ENCODE results near the gene EGFLAM.

DNA sequence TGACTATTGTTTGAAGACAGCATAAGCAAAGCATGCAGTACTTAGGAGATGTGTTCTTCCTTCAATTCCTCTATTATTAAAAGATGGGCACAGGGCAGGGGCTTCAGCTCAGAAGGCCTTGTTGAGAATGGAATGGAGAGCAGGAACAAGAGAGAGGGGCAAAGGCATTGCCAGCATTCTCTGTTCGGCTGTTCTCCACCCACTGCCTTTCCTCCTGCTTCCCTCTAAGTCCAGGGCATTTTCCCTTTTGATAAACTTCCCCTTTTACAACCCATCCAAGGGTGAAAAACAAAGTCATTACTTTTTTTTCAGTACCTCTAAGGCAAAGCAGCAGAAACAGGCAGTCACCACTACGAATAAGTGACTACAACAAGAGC lies 12.9 kb downstream of the IL7R start:
- PRO-cap = no peak

GRCh38 chr5:36305358-36306069 lies 3.8 kb upstream of the RANBP3L start:
- PRO-cap = no peak

DNA sequence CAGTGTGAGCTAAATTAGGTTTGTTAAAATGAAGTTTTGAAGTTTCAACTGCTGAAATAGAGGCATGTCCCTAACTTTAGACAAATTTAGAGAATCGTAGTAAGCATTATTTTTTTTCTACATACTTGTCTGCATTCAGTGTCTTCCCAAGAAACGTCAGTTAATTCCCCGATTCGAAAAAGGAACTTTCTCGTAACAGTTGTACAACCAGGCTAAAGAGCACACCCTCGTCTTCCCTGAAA lies 468 bp upstream of the SLC1A3 start:
- PRO-cap = no peak

- PRO-cap = no peak
Measured at GRCh38 chr5:36689095-36689683, 82.8 kb downstream of the SLC1A3 start.

GRCh38 chr5:36689830-36690884 lies 83.8 kb downstream of the SLC1A3 start:
- PRO-cap = no peak

DNA sequence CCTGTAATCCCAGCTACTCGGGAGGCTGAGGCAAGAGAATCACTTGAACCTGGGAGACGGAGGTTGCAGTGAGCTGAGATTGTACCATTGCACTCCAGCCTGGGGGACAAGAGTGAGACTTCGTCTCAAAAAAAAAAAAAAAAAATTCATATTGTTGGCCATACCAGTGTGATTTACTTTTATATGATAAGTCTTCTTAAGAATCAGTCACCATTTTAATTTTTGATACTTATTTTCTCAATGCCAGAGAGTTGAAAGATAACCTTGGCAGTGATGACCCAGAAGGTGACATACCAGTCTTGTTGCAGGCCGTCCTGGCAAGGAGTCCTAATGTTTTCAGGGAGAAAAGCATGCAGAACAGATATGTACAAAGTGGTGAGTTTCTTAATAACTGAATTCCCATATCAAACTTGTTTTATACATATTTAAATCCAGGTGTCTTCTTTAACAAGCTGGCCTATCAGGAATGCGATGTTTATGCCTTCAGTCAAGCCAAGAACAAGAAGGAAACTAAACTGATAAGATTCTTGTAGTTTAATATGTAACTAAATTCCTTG lies 81.4 kb downstream of the NIPBL start:
- PRO-cap = no peak

- PRO-cap = no peak
Measured at GRCh38 chr5:36966874-36967013, 90.2 kb downstream of the NIPBL start.

DNA sequence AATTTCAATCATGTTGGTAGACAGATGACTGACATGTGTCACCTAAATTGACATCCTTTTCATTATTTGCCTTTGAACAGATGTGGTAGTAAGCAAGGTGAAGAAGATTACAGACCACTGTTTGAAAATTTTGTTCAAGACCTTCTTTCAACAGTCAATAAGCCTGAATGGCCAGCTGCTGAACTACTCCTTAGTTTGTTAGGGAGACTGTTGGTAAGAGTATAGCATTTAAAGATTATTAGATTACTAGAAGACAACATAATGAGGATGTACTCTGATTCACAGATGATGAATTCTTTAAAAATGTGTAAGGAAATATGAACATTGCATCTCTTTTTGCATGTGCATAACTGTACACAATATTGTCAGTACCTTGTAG lies 139.4 kb downstream of the NIPBL start:
- PRO-cap = no peak

DNA sequence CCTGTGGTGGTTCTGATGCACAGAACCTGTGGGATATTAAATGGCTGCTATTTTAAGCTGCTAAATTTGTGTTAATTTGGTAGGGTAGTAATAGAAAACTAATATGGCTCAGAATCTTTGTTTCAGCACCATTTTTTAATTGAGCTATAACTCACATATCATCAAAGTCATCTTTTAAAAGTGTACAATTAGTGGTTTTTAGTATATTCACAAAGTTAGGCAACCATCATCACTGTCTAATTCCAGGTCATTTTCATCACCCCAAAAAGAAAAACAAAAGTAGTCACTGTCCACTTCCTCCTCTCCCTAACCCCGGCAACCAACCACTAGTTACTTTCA lies 51.6 kb downstream of the CPLANE1 start:
- PRO-cap = no peak

- PRO-cap = no peak
Measured at GRCh38 chr5:37553126-37553511, 174.0 kb downstream of the WDR70 start.

- PRO-cap = no peak
Measured at GRCh38 chr5:37833802-37834368, 6.0 kb downstream of the GDNF start.

DNA sequence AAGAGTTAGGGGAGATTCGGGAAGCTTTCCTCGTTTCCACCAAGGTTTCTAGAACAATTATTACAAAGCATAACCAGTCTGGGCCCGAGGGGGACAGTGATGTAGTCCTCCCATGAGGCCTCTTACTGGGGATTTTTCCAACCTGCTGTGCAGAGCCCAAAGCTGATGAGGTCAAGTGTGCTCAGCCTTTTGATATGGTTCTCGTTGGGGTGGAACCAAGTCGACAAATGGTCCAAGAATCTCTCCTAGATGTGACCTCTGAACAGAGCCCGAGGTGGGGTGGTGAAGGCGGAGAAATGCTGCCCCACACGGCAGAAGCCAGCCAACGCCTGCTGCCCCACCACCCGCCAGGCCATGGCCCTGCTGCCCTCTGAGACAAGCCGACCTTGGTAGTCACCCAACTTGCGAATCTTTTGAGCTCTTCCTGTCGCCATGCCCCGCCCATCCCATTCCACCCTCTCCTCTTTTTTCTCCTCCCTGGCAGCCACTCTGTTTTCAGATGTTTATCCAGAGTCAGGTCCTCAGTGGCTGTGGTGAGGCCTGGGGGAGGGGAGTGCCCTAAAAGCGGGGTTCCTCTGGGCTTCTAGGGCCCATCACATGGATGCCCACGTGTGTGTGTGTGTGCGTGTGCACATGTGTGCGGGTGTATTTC lies 91.5 kb upstream of the EGFLAM start:
- PRO-cap = no peak

DNA sequence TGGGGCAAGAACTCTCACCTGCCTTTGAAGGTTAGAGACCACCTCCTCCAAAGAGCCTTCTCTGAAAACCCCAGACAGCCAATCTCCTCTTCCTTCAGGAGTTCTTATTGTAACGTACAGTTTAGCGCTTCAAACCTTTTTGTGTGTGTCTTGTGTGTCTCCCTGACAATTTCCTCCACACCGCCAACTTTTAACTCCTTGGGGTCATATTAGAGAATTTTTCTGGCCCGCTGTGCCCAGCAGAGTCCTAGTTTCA lies 90.1 kb upstream of the EGFLAM start:
- PRO-cap = no peak

GRCh38 chr5:38258278-38259428 lies at the start of gene EGFLAM:
TSS of gene EGFLAM (plus strand) at chr5:38258559.
- PRO-cap = no peak

- PRO-cap = no peak
Measured at GRCh38 chr5:38463637-38464642, 92.5 kb downstream of the LIFR start.

DNA sequence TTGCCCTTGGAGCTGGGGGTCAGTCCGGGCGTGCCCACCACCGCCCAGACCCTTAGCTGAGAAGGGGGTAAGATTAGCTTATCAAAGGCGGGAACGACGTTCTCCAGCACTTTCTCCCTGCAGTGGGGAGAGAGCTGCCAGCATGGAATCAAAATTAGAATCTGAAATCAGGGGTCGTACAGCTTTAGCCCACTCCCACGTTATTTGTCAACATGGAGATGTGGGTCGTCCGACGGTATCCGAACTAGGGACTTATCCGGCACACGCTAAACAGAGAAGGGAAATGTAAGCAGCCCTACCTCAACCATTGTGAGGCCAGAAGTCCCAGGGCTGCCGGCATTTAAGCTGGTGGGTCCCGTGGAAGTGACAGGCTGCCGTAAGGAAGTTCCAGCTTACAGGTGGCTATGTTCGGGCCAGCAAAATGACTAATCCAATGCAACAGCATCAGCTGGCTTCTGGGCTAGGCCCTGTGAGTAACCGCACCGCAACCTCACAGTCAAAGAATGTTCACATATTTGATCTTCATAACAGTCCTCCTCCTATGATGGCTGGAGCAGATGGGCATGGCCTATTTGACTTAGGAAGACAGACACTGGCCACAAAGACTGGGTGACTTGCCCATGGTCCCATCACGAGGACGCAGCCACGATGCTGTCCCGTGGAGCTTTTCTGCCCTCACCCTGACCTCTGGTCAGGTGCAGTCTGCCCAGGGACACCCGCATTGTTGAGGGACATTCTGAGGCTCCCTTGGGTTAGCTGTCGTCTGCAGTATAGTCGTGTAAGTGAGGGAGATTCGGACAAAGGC lies 88.3 kb downstream of the LIFR start:
- PRO-cap = unidirectional peak, minus-strand start at position 365 of the sequence

GRCh38 chr5:38979523-38980282 lies 94.5 kb downstream of the RICTOR start:
- PRO-cap = no peak

DNA sequence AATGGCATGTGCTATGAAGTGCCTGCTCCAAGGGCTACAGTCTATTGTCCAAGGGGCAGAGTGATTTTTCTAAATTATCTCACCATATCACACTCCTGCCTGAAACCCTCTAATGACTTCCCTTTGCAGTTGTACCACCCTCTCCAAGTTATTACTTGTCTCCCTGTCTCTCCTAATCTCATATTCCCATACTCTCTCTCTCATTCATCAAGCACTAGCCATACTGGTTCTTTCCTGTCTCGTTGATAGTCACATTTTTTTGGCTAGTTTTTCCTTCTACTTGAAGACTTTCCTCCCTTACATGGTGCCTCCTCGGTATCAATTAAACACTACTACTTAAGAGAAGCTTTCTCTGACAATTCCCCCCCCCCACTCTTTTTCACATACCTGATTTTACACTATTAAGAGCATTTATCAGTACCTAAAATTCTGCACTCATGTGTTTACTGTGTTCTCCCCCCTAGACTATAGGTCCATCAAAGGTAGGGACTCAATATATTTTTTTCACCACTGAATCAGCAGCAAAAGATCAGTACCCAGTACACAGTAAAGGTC lies 19.1 kb downstream of the RICTOR start:
- PRO-cap = no peak

DNA sequence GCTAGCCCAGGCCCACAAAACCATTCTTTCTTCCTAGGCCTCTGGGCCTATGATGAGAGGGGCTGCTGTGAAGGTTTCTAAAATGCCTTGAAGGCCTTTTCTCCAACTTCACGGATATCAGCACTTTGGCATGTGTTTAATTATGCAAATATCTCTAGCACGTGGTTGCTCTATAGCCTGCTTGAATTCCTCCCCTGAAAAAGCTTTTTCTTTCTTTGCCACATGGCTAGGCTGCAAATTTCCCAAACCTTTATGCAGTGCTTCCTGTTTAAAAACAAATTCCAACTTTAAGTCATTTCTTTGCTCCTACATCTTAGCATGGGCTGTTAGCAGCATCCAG lies 7.9 kb downstream of the RICTOR start:
- PRO-cap = no peak

GRCh38 chr5:39177607-39178130 lies 41.7 kb downstream of the FYB1 start:
- PRO-cap = no peak

Data from left common carotid artery plus branches (tissue), 1 donor.